Measurements from ENCODE around the gene ZNF595.

- PRO-cap: no peak
- RAMPAGE, long total RNA: start-site peak on the plus strand at chr4:53321-53342, 220 and 173 reads in 2 replicates
Observed at GRCh38 chr4:53228-53624, at the start of gene ZNF595. Gene ZNF595, plus strand, starts transcription at chr4:53321.

GRCh38 chr4:120657-120947 lies 3.7 kb upstream of the ZNF718 start:
- PRO-cap: no peak
- RAMPAGE, long total RNA: no peak

DNA sequence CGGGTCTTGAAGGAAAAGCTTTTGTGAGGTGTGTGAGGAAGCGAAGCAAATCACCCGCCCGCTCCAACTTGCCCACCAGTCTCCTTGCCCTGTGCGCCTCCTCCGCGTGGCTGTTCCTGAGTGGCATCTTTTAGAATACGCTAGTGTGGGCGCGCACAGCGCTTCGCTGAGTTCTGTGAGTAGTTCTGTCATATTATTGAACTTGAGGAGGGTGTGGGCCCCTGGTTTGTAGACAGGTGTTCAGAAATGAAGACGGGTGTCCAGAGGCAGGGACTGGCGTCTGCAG lies 769 bp downstream of the ZNF141 start:
- PRO-cap: no peak
- RAMPAGE, long total RNA: no peak

- PRO-cap: no peak
- RAMPAGE, long total RNA: no peak
Observed at GRCh38 chr4:451781-452465, 47.0 kb downstream of the ZNF721 start.

- PRO-cap: no peak
- RAMPAGE, long total RNA: no peak
Observed at GRCh38 chr4:472839-473223, 26.1 kb downstream of the ZNF721 start.

GRCh38 chr4:702377-703175 lies 3.1 kb upstream of the PCGF3 start:
- PRO-cap: no peak
- RAMPAGE, long total RNA: no peak

DNA sequence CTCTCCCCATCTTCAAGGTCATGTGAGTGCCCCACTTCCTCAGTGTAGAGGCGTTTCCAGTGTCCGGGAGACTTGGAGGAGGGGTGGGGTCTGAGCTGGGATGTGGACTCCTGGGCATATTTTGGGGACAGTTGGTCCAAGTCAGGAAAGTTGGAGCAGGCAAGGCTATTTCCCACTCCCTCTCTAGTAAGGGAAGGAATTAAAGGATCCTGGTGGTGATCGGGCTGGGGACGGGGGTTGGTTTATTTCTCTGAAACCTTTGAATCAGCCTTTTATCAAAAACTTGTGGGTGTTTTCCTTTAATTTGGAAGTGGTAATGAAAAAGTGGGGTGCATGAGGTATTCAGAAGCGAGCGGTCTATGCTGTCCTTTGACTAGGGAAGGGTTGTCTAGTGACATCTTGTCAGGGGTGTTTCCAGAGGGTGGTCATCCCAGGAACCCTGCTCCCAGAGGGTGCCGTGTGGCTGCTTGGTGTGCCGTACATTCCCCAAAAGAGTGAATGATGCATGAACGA lies 3.1 kb downstream of the PCGF3 start:
- PRO-cap: no peak
- RAMPAGE, long total RNA: no peak

- PRO-cap: no peak
- RAMPAGE, long total RNA: no peak
Observed at GRCh38 chr4:723563-724445, 18.2 kb downstream of the PCGF3 start.

- PRO-cap: no peak
- RAMPAGE, long total RNA: no peak
Observed at GRCh38 chr4:734747-735017, 29.1 kb downstream of the PCGF3 start.

- PRO-cap: no peak
- RAMPAGE, long total RNA: no peak
Observed at GRCh38 chr4:761898-762365, 56.3 kb downstream of the PCGF3 start.

- PRO-cap: no peak
- RAMPAGE, long total RNA: no peak
Observed at GRCh38 chr4:766533-766987, 59.4 kb downstream of the CPLX1 start.

- PRO-cap: no peak
- RAMPAGE, long total RNA: no peak
Observed at GRCh38 chr4:804609-805578, 21.0 kb downstream of the CPLX1 start.

DNA sequence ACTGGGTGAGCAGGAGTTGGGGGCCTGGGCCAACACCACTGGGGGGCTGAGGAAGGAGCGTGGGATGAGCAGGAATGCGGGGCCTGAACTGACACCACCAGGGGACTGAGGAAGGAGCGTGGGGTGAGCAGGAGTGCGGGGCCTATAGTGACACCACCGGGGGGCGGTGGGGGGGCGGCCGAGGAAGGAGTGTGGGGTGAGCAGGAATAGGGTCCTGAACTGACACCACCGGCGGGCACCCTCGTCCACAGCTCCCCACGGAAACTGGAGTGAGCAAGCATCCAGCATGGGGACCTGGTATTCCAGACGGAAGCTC lies 28.6 kb downstream of the GAK start:
- PRO-cap: no peak
- RAMPAGE, long total RNA: no peak

- PRO-cap: no peak
- RAMPAGE, long total RNA: no peak
Observed at GRCh38 chr4:919323-919997, 12.7 kb downstream of the GAK start.

DNA sequence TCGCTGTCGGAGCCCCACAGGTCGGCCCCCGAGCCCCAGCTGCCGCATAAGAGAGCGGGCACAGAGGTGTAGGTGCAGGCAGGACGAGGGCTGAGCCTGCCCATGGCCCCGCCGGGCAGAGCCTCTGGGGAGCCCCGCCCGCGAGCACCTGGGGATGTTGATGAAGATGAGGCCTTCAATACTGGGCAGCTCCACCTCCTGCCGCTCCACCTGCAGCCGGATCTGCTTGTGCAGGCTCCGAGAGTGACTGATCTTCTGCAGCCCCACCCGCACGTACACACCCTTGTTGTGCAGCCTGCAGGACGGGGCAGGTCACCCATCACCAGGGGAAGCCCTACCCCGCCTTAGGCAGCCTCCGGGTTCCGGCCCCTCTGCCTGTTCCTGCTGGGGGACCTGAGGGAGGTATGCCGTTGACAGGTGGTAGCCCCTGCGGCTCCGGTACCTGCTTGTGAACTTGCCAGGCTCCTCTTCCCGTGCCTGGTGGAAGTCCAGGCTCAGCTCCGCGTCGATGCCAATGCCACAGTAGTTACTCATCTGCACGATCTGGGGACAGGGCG lies 11.8 kb downstream of the DGKQ start:
- PRO-cap: no peak
- RAMPAGE, long total RNA: no peak

GRCh38 chr4:1009363-1009815 lies 2.0 kb upstream of the FGFRL1 start:
- PRO-cap: no peak
- RAMPAGE, long total RNA: no peak

GRCh38 chr4:1009816-1010428 lies 1.5 kb upstream of the FGFRL1 start:
- PRO-cap: no peak
- RAMPAGE, long total RNA: no peak

- PRO-cap: no peak
- RAMPAGE, long total RNA: no peak
Observed at GRCh38 chr4:1035307-1035922, 24.0 kb downstream of the FGFRL1 start.

- PRO-cap: no peak
- RAMPAGE, long total RNA: no peak
Observed at GRCh38 chr4:1046514-1047130, 35.2 kb downstream of the FGFRL1 start.

DNA sequence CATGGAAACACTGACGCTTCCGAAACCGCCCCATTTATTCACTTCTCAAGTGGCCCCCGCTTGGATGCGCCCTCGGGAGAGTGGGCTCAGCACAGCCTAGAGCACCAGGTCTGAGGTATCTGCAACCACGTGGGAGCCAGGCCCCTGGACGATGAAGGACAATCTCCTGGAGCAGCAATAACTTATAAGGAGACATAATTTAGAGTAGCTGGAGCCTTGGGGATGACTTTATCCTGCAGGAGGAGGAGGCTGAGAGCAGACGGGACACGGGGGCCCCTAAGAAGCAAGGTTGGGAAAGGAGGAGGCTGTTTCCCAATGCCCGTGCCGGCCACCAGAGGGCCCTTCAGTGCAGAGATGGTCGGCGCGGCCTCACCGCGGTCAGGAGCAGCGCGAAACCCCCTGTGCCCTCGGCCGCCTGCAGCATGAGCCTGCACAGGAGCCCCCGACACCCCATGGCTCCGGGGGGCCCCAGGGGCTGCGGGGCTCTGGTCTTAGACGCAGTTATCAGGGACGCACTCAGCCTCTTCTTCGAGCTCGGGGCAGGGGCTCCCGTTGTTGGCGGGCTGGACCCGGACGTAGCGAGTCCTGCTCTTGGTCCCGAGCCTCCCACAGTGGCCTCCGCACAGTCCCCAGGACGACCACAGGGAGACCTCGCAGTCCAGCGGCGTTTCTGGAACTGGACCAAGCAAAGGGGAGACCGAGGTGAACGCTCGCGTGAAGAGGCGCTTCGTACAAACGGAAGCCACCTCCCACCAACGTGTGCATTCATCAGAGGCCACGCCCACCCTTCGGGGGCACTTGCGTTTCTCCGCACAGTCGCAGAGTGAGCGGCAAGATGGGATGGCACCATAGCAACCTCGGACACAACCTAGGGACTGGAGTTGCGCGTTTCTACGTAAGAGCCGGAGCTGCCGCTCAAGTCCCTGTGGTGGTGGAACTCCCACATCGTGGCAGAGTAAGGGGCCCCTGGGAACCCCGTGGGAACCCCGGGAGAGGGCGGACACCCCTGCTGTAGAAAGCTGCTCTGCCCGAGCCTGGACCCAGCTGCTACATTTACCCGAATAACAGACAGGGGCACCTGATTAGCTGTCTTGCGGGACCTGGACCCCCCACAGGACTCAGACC lies 5.0 kb downstream of the SPON2 start:
- PRO-cap: no peak
- RAMPAGE, long total RNA: no peak